Bronchial lymph node (tissue), 1 donor: ENCODE results near the genes CRCT1 and RPS27.

DNA sequence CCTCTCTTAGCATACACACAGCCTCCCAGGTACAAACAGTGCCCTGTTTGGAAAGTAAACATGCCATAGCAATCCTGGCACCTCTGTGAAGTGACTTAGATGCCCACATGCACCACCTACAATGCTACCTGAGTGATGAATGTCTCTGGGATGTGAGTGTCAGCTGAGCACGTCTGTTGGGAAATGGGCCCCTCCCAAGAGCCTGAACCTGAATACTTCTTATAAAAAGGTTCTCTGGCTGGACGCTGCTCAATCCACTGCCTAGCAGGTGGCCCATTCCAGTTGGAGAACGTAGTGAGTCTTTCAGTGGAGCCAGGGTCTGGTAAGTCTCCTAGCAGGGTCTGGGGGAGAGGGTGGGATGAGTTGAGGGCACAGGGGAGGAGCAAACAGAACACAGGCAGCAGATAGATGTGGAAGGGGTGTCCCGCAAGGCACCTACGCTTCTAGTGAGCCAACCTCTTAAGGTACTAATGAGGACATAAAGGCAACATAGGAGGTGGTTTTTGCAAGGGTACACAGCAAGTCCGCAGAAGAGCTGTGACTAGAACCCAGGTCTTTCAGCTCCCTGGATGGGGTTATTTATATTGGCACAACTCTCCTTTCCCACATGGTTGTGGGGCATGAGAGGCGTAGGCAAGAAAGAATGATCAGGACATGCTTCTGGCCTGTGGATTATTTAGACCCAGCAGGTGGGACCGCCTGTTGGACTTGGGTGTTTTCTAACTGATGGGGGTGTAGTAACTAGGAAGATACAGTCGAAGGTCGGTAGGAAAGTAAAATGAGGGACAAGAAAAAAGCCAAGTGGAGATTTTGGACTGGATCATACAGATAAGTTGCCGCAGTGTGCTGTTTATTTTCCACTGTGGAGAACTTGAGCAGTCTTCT lies at the start of gene CRCT1:
TSS of gene CRCT1 (plus strand) at position 252 of the 885 bp plus-strand sequence.
- PRO-cap = no peak

DNA sequence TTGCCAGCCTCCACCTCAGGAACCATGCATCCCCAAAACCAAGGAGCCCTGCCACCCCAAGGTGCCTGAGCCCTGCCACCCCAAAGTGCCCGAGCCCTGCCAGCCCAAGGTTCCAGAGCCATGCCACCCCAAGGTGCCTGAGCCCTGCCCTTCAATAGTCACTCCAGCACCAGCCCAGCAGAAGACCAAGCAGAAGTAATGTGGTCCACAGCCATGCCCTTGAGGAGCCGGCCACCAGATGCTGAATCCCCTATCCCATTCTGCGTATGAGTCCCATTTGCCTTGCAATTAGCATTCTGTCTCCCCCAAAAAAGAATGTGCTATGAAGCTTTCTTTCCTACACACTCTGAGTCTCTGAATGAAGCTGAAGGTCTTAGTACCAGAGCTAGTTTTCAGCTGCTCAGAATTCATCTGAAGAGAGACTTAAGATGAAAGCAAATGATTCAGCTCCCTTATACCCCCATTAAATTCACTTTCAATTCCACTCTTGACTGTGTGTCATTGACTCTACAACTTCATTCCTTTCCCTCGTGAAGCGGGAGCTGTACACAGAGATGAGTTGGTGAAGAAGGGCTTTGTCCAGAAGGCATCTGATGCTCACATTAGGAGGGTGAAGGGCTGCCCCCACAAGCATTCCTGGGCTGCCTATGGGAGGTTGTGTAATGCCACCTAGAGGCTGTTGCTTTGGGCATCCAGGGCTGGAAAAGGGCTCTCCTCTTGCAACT lies 1.6 kb downstream of the SPRR1B start:
- PRO-cap = no peak

DNA sequence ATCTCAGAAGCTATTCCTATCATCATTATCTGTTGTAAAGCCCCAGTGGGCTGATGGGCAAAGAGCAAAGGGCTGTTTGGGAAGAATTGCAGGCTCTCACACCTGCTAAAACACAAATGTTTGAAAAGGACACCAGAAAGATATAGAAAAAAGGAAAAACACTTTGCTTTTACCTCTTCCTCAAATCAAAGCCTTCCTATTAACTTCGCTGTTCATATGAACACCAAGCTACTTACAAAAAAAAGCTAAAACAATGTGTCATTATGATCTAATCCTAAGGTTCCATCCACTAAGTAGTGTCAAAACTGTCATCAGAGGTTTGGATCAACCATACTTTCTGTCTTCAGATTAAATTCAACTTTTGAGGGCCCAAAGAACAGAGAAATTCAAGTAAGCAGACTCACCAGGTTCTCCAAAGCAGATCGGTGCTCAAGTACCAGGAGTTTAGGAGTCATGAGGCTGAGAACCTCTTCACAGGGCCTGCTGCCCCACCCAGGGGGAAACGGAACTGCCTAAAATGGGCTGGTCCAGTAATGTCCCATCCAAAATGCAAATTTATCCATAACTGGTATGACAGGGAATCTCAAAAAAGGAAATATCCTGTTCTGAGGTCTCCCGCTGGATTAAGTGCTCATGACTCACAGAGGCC lies 9.5 kb downstream of the SPRR2G start:
- PRO-cap = no peak

GRCh38 chr1:153334634-153335230 lies 13.9 kb downstream of the PGLYRP4 start:
- PRO-cap = no peak

GRCh38 chr1:153466124-153466806 lies 5.8 kb upstream of the S100A7 start:
- PRO-cap = unidirectional peak, plus-strand start at chr1:153466624

DNA sequence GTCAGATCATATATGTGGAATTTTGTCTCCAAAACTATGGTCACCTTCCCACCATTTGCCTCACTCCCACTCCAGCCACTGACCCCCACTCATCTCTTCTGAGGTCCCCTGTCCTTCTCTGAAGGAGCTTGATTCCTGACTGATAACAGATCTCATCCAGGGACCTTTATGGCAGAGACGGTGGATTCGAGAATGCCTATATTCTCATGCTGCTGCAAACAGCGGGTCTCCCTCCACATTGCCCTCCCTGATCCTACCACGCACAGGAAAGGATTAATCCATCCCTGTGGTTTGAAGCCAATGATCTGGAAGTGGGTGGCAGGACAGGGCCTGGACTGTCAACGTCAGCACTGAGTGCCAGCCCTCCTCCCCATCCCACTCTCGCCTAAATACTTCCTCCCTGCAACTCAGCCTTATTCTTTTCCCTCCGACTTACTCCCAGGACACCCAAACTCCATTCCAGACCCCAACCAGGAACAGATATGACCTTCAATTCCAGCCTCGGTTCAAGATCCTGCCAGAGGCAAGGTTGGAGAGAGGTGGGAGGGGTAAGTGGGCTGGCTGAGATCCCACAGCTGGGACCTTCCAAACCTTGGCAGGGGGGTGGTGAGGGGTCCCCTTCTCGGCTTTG lies 2.2 kb upstream of the S100A5 start:
- PRO-cap = no peak

GRCh38 chr1:153617068-153617497 lies 958 bp upstream of the S100A14 start:
- PRO-cap = no peak

GRCh38 chr1:153636337-153636806 lies 2.5 kb downstream of the CHTOP start:
- PRO-cap = no peak

DNA sequence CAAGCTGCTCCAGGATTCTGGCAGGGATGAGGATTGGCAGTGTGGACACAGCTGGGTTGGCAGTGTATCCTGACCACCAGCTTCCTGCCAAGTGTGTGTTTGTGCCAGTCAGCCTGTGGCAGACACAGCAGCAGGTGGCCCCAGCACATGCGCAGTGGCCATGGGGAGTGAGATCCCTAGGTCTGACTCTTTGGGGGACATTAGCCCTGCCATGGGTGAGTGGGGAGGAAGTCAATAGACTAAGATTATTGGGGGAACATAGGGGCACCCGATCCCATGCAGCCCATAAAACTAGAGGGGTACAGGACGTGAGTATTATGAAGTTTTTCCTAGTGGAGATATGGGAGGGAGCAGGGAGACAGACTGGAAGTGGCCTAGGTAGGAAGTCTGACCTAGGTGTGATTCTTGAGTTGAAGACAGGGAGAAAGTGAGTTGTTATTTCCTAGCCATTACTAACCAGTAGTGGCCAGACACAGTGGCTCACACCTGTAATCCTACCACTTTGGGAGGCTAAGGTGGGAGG lies 8.5 kb upstream of the SNAPIN start:
- PRO-cap = no peak

DNA sequence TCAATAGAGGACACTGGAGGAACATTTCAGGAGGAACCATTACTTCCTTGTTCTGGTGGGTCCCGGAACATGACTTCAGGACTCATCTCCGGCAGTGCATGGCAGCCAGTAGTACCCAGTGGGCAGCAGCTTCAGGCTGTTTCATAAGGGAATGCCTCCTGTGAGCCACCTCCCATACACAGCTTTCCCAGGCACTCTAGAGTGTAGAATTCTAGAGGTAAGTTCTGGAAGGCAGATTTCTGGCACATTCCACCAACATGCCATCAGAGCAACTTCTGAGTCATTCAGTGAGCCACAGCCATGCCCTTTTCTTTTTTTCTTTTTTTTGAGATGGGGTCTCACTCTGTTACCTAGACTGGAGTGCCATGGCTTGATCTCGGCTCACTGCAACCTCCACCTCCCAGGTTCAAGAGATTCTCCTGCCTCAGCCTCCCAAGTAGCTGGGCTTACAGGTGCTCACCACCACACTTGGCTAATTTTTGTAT lies 5.3 kb upstream of the SNAPIN start:
- PRO-cap = no peak

GRCh38 chr1:153662006-153662869 lies 3.7 kb downstream of the SNAPIN start:
- PRO-cap = no peak

GRCh38 chr1:153775975-153776442 lies 802 bp downstream of the SLC27A3 start:
- PRO-cap = unidirectional peak, minus-strand start at chr1:153776039; unidirectional peak, minus-strand start at chr1:153776122; unidirectional peak, minus-strand start at chr1:153776185

DNA sequence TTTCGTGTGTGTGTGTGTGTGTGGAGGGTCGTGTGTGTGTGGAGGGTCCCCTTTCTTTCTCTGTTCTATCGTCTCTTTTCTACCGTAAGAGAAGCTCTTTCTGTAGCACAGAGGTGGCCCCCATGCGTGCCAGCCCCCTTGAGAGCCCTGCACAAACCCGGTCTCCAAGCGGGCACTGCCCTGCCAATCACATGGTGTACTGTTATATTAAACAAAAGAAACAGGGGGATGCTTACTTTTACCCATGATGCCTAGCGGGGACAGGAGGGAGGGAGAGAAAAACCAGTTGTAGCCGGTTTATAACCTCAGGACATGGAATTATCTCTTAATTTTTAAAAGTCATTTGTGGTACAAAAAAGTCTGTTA lies 41.0 kb downstream of the GATAD2B start:
- PRO-cap = no peak

DNA sequence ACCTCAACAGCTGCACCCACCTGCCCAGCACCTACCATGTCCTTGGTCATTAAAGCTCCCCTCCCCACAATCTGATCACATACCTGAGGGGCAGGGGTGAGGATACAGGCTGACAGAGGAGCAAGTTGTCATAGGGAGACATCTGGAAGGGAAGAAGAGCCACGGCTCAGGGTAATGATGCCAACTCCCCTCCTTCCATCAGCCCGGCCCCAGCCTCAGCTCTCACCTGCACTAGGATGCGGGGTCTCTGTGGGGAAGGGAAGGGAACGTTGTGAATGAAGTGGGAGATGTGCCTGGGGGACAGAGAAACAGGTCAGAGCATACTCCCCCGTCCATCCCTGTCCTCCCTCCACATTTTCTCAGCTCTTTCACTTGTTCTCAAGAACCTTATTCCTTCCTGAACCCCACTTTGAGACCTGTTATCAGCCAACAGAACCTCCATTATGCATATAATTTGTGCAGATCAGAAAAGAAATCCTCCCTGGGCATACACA lies 5.3 kb downstream of the DENND4B start:
- PRO-cap = no peak

- PRO-cap = no peak
These were observed 926 bp upstream of the CREB3L4 start for GRCh38 chr1:153966835-153967117.

- PRO-cap = no peak
These were observed 3.7 kb upstream of the JTB start for GRCh38 chr1:153981078-153981584.

- PRO-cap = no peak
These were observed 4.3 kb downstream of the RAB13 start for GRCh38 chr1:153981585-153982433.

GRCh38 chr1:153990416-153991407 lies at the start of gene RPS27:
Gene RPS27 (plus strand): TSS chr1:153990762.
- PRO-cap = bidirectional peak, plus-strand start at chr1:153990763, minus-strand start at chr1:153990660

DNA sequence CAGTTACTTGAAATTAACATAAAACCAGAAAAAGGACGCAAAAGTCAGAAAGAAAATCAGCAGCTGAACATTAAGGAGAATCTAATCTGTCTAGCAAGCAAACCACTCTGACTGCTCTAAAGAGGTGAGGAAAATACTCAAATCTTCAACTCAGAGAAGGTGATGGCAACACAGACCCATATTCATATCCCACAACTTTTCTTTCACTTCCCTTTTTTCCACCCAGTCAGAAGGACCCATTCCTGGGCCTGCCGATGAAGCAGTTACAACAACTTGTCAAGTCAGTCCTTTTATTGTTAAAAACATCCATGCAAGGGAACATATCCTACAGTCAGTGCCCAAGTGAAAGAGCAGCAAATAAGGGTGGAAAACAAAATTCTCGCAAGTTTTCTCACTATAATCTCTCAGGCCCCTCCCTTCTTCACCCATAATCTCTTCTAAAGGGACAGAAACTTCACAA lies 33.5 kb downstream of the TPM3 start:
- PRO-cap = no peak

DNA sequence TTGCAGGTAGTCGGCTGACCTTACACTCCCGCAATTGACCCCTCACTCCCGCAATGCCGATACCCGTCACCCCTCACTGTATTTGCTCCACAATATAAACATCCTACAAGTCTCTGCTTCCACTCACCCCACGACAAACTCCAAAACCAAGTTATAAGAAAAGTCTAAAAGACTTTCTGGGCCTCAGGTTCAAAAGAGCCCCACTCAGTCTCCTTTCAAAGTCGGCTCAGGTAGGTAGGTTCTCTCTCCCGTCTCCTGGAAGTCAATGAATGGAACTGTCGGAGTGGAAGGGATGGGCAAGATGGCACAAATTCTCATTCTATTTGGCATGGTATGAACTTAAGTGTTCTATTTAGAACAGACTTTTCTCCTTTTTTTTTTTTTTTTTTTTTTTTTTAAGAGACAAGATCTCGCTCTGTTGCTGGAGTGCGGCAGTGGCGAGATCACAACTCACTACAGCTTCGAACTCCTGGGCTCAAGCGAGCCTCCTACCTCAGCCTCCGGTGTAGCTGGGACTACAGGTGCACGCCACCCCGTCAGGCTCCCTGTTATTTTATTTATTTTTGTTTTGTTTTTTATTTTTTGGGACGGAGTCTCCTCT lies 8.3 kb downstream of the TPM3 start:
- PRO-cap = no peak